M059J (cell line): ENCODE measurements around the genes VPS13D, DHRS3, PRAMEF10, HNRNPCL2 and PRAMEF13.

DNA sequence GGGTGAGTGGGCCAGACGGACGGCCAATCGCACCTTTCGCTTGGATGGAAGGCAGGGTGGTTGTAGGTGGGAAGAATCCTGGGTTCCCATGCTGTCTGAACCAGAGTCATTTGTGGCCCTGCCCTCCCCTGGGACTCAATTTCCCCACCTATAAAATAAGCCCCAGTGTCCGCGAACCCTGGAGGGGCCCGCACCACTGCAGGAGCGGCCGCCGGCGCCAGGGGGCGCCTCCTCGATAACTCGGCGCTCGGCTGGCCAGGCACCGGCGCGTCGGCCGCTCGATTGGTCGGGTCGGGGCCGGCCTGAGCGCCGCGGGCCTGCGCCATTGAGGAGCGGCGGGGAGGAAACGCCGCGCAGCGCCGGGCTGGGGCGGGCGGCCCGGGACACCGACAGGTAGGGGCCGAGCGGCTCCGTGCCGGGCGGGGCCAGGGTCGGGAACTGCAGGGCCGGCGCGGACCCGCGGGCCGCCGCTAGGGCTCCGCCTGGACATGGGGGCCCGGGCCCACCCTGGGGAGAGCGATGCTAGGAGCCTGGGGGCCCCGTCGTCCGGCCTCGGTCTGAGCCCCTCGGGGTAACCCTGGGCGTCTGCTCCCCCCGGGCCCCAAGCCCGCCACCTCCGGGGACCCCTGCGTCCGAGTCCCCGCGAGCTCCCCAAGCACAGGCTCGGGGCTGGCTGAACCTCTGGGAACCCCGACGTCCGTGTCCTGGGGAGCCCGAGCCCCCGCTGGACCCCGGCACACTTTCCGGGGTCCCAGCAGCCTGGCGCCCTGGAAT lies at the start of gene VPS13D:
Gene VPS13D, plus strand, starts transcription at position 303 of the 774 bp plus-strand sequence.
- RAMPAGE, long total RNA = no peak

GRCh38 chr1:12293369-12293957 lies 63.6 kb downstream of the VPS13D start:
- RAMPAGE, long total RNA = no peak

DNA sequence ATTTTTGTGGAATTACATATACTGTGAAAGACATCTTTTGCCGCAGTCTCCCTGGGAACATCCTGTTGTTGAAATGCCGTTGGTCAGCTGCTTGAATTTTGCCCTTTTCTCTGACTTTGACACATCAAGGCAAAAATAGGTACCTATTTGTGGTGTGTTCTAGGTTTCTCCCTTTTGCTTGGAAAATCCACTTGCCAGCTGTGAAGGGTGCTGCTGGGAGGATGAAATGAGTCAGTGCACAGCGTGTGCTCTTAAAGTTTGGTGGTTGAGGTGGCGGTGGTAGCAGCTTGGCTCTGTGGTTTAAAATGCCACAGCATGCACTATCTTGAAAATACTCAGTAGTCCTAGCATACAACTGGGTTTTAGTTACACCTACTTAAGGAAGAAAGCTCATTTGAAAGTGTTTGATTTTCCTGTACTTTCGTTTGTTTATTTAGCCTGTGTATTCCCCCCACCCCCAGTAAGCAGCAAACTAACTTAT lies 183.8 kb downstream of the DHRS3 start:
- RAMPAGE, long total RNA = no peak

DNA sequence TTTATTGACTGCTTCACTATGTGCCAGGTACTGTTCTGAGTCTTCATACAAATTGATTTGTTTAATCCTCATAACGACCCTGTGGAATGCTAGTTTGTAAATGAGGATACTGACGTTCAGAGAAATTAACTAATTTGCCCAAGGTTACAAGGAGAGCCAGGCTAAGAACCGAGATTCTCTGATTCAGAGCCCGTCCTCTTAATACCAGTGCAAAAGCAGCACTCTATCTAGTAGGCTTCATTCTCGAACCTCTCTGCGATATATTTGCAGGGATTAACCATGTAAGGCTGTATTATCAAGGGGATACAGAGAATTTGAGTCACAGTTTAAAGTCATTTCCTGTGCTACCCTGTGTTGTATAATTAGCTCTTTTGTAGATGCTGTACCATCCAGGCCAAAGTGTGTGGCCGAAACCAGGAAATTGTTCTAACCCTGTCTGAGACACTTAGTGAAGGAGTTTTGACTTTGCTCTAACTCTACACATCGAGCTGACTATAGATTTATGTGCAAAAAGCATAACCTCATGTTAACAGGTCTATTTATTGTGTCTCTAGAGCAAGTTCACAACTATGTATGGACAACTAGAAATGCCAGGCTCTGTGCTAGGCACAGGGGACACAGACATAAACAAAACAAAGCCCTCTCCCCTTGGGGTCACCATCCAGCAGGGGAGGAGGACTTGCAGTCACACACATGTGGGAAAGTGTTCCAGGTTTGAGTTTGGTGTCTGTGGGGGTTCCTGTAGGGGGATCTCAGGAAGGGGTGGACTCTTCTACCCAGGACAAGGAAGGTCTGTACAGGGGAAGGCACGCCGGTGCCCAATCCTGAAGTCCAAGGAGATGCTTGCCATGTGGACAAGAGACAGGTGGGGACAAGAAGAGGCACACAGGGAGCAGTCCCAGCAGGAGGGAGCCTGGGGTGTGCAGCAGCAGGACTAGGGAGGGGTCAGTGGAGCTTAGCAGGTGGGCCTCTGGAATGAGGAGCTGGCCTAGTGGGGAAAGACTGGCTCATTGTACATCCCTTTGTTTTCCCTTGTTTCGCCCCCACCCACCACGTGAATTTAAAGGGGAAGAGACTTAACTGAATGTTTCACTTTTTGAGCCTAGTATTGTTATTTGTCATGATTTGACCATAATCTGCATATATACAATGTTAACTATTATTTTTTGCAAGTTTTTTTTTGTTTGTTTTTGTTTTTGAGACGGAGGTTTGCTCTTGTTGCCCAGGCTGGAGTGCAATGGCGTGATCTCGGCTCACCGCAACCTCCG lies 182.1 kb downstream of the DHRS3 start:
- RAMPAGE, long total RNA = no peak

GRCh38 chr1:12474855-12475360 lies 143.1 kb downstream of the DHRS3 start:
- RAMPAGE, long total RNA = no peak

- RAMPAGE, long total RNA = no peak
These were observed 77.7 kb downstream of the DHRS3 start for GRCh38 chr1:12539977-12540992.

DNA sequence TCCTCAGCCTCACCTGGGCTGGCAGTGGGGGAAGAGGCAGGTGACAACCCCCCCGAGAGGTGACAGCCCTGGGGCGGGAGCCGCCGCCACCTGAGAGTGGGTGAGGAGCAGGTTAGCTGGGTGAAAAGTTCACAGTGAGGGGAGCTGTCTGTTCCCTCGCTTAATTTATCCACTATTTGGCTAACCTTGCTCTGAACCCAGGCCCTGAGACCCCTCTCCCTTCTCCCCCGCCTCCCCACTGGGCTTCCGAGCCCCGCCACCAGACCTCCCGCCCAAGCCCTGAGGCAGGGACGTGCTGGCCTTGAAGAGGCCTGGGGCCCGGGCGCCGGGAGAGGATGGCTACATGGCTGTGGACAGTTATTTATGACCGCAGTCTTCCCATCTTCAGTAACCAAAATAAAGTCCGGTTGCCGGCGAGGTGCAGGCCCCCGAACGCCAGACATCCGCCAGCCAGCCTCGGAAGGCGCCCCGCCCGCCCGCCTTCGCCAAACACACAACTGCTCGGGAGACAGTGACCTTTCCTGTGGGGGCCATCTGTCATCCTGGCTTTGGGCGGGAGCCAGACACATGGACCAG lies 69.1 kb downstream of the DHRS3 start:
- RAMPAGE, long total RNA = no peak

GRCh38 chr1:12587664-12588353 lies 30.2 kb downstream of the DHRS3 start:
- RAMPAGE, long total RNA = no peak

DNA sequence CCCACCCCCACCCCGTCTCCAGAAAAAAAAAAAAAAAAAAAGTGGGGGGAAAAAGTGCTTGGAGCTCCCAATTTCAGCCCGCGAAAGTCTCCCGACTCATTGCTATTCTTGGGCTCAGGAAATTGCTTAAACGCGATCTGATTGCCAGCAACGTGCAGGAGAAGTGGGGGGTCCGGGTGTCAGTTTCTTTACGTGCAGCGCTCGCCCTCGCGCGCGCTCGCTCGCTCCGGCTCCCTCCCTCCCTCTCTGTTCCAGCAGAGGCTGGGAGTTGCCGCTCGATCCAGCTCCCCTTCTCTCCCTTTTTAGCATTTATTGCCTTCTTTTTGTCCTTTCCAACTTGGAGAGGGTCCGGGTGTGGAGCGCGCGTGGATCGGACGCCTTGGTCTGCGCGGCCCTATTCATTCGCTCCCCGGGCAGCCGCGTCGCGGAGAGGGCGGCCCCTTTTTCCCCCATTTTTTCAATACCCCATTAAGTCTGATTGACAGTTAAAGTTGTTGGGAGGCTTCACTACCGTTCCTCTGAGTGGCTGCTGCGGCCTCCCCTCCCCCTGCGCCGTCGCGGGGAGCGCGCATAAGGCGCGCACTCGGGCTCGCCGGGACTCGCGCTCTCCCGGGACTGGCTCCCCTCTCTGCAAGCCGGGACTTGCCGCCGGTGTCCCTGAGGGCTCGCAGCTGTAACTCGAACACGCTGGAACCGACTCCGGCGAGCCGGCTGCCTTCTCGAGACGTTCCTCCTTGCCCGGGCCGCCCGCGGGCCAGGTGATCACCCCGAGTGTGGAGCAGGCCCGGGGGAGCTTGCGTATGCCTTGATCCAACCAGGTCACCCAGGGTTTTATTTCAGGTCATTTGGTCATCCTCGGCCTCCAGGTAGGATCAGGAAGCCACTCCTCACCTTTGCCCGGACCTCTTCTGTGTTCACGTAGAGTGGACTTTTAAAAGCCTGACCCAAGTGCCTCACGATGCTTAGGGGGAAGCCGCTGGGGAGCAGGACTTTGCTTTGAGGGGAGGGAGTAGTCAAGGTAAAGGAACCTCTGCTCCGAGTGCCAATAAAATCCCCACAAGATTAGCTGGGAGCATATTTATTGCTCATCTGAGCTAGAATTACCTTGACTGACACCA lies at the start of gene DHRS3:
Gene DHRS3, minus strand, starts transcription at position 373 of the 1,118 bp plus-strand sequence.
- RAMPAGE, long total RNA = no peak

DNA sequence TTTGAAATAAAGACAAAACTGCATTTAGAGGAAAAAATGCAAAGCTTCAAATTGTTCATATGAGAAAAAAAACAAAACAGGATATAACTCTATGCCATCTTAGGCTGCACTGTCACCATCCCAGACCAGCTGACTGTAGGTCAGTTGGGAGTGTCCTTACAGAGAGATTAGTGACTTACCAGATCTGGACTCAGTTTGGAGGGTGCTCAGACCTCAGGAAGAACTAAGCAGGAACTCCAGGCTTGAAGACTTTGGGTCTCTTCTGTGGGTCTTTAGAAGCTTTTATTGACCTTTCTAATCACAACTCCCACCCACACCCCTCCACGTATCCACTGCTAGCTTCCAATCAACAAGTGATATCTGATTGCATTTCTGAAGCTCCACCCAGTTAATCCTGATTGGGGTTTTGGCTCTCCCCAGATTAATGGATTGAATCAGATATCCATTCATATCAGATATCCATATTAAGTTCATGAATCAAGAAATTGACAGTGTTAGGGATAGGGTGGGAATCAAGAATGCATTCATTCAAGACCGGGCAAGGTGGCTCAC lies at the start of gene PRAMEF10:
Gene PRAMEF10, minus strand, starts transcription at position 234 of the 552 bp plus-strand sequence.
- RAMPAGE, long total RNA = no peak

DNA sequence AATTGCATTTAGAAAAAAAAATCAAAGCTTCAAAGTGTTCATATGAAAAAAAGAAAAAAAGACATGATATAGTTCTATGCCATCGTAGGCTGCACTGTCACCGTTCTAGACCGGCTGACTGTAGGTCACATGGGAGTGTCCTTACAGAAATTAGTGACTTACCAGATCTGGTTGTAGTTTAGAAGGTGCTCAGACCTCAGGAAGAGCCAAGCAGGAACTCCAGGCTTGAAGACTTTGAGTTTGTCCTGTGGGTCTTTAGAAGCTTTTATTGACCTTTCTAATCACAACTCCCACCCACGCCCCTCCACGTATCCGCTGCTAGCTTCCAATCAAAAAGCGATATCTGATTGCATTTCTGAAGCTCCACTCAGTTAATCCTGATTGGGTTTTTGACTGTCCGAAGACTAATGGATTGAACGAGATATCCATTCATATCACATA lies at the start of gene HNRNPCL2:
Gene HNRNPCL2, minus strand, starts transcription at position 224 of the 441 bp plus-strand sequence.
- RAMPAGE, long total RNA = no peak

GRCh38 chr1:13201130-13201831 lies at the start of gene PRAMEF13:
Gene PRAMEF13, minus strand, starts transcription at chr1:13201409.
- RAMPAGE, long total RNA = no peak

GRCh38 chr1:13730701-13731528 lies 30.9 kb downstream of the PRDM2 start:
- RAMPAGE, long total RNA = no peak

GRCh38 chr1:13828843-13829244 lies 128.9 kb downstream of the PRDM2 start:
- RAMPAGE, long total RNA = no peak

GRCh38 chr1:13948482-13949623 lies 248.9 kb downstream of the PRDM2 start:
- RAMPAGE, long total RNA = no peak

DNA sequence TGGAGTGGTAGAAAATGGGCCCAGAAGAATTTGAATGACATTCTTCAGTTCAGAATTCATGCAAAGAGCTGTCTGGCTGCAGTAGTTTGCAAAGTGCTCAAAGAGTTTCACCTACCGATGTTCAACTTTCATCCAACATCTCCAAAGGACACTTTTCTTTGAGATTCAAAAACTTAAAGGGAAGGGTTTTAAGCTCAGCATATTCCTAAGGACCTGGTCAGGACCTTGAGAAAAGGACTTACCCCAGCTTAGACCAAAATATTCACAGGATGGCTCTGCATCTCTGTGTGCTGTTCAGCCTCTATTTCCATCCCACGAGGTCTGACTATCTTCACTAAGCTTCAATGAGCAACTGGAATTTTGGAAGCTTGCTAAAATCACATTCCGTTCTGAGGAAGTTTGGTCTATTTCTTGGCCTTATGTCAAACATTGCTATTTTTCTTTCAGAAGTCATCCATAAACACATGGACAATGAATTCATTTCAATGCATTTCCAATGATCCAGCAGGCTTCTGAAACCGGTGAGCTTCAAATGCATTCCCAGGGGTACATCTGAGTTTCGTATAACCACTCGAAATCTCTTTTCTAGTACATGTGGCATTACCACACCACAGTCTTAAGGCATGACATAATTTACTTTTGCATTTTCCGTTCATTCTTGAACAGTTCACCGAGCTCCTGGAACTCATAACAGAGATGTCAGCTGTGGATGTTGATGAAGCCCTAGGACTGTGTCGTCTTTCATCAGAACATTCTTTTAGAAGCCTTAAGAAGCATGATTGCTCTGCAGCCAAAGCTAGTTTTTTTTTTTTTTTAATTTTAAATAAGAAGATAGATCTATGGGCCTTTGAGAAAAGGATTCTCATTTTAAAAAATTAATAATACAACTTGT lies 294.1 kb upstream of the KAZN start:
- RAMPAGE, long total RNA = no peak

DNA sequence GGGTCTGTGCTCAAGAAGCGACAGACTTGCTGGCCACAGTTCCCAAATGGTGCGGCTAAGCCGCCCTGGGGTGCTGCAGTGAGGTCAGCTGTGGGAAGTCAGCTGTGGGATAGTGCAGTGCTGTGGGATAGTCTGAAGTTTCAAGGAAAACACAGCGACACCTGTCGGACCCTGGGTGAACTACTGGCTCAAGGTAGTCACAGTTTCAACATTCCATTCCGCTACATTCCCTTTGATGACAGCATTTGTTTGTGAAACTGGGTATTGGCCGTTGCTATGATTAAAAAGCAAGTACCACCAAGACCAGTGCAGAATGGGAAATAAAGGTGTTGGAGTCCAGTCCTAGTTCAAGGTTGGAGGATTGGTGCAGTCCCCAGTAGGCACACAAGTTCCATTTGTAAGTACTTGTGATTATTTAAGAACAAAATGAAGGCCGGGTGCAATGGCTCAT lies 133.5 kb downstream of the KAZN start:
- RAMPAGE, long total RNA = no peak

GRCh38 chr1:14863124-14863655 lies 264.7 kb downstream of the KAZN start:
- RAMPAGE, long total RNA = no peak

DNA sequence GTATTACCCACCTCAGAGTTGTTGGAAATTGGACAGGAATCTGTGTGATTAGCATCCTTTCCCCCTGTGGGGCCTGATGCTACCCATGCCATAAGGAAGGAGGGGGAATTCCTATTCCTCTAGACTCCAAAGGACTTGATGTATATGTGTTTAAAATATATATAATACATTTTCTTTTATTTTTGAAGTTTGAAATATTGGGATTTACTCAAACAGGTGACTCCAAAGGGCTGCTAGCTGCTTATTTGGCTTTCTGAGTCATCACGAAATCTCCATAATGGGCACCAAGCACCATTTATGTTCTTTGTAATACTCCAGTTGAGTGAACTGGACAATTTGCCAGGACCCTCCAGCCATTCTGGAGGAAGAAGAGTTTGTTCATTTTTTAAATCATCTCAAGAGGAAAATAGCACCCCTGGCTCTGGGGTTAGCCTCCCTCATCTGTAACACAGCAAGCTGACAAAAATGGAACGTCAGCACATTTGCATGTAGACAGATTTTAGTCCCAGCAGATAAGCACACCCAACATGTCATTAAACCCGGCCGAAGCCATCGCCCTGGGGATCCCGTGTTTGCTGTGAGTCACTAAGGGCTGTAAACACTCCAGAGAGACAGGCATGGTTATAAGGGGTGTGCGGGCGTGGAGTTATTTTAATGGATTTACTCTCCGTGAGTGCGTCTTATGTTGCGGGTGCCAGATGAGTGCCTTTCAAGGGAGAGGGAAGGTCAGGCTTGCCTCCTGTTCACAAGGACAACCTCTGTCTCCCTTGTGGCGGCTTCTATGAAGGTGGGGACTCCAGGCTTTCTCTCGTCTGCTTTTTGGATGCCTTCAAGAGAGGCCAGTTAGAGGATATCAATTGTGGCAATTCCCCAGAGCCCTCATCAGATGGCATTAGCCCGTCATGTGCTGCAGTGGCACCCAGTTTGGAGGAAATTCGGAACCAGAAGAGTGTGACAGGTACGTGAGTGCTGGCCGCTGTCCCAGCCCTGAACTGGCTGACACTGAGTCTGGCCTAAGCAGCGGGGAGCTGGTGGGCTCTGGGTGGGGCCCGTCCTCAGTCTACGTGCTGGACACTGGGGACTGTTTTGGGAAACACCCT lies 224.1 kb upstream of the TMEM51 start:
- RAMPAGE, long total RNA = no peak

DNA sequence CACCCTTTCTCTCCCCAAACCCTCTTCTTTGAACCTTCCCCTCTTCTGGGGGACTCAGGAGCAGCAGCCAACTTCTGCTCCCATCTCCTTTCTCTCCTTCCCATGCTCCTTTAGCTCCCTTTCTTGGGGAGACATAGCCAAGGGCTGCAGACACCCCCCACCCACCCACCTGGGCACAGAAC lies 64.5 kb upstream of the TMEM51 start:
- RAMPAGE, long total RNA = no peak